Parietal lobe (tissue), 2 donors: ENCODE measurements around the gene SOX2.

GRCh38 chr3:179334467-179335117 lies 11.8 kb downstream of the ZNF639 start:
- RAMPAGE, long total RNA = no peak

GRCh38 chr3:179671602-179672275 lies 18.9 kb downstream of the USP13 start:
- RAMPAGE, long total RNA = no peak

- RAMPAGE, long total RNA = no peak
Observed at GRCh38 chr3:180614272-180614556, 12.3 kb downstream of the TTC14 start.

DNA sequence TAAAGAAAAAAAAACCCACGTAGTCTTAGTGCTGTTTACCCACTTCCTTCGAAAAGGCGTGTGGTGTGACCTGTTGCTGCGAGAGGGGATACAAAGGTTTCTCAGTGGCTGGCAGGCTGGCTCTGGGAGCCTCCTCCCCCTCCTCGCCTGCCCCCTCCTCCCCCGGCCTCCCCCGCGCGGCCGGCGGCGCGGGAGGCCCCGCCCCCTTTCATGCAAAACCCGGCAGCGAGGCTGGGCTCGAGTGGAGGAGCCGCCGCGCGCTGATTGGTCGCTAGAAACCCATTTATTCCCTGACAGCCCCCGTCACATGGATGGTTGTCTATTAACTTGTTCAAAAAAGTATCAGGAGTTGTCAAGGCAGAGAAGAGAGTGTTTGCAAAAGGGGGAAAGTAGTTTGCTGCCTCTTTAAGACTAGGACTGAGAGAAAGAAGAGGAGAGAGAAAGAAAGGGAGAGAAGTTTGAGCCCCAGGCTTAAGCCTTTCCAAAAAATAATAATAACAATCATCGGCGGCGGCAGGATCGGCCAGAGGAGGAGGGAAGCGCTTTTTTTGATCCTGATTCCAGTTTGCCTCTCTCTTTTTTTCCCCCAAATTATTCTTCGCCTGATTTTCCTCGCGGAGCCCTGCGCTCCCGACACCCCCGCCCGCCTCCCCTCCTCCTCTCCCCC lies at the start of gene SOX2:
Gene SOX2 (plus strand): TSS at position 311 of the 667 bp plus-strand sequence.
- RAMPAGE, long total RNA = no peak

- RAMPAGE, long total RNA = no peak
Observed at GRCh38 chr3:181942291-181942626, 230.5 kb downstream of the SOX2 start.

GRCh38 chr3:182165320-182165706 lies 453.6 kb downstream of the SOX2 start:
- RAMPAGE, long total RNA = no peak

DNA sequence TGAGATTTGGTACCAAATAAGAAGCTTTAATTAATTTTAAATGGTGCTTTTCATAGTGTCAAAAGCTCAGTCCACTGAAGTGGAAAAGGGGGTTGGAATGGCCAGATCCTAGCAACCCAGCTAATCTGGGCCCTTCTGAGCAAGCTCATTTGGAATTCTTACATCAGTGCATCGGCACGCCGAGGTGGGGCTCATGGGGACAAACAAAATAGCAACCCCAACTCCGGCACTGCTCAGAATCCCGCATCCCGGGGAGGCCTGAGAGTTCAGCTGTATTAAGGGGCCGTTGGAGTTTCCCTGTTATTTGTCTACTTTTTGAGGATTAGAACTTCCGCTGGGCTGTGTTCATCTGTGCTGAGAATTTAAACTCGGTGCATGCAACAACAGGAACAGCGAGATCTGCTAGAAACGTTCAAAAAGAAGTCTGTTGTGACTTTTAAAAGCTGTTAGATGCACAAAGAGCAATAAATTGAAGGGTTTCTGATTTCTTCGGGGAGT lies 526.5 kb downstream of the SOX2 start:
- RAMPAGE, long total RNA = no peak

- RAMPAGE, long total RNA = no peak
Observed at GRCh38 chr3:182425972-182426302, 367.4 kb upstream of the ATP11B start.

DNA sequence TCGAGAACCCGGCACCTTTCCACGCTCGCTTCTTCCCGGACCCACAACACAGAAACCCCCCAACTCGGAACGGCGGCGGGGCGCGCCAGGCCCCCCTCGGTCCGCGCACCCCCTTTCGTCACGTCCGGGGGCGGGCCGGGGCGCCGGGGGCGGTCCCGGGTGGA lies 146 bp upstream of the ATP11B start:
- RAMPAGE, long total RNA = no peak

DNA sequence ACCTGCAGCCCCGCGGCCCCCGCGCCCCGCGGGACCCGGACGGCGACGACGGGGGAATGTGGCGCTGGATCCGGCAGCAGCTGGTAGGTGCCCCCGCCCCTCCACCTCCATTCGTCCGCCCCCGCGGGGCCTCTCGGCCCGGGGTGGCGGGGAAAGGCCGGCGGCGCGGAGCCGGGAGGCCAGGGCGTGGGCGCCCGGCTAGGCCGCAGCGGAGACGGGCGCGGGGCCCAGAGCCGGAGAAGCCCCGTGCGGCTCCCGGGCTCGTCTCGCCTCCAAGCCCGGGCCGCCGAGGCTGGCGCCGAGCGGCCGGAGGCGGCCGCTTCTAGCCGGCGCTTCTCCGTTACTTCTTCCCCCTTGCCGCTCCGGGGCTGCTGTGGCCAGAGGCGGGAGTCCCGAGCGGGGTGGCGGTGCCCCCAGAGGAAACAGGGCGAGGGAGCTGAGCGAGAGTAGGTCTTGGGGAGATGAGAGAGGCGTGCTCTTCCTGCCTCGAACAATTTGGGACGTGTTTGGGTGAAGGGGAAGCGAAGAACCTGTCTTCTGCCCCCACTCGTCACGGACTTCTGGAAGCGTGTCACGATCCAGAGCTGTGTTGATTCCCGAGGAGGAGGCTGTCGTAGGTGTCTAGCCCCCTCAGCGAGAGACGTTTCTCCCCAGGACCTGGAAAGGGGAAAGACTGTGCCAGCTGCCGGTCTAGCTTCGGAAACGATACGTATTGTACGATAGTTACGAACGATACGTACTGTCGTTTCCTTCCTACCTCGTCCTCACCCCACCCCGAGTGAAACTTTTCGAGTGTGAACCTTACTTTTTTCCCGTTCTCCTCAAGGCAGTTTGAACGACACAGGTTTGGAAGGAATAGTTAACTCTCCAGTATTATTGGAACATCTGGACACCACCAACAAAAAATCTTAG lies 656 bp downstream of the ATP11B start:
- RAMPAGE, long total RNA = no peak

DNA sequence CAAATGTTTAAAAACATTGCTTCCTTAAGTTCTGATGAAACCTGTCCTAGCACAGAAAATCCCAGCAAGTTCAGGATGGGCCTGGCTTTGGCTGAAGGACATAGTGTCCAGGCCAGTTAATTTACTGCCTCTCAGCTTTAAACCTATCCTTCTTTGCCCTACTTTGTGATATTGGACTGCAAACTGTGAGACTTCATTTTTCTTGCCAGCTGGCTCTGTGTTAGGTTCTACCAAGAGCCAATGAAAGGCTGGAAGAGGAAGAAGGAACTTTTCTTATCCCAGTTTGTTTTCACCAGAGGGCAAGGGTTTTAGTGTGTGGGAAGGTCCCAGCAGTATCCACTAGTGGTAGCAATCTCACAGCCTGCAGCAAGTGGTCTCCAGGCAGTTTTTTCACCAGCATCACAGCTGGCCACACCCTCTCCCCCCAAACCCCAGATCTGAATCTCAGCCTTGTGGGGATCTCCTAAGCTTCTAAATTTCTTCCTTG lies 18.1 kb downstream of the DCUN1D1 start:
- RAMPAGE, long total RNA = no peak

DNA sequence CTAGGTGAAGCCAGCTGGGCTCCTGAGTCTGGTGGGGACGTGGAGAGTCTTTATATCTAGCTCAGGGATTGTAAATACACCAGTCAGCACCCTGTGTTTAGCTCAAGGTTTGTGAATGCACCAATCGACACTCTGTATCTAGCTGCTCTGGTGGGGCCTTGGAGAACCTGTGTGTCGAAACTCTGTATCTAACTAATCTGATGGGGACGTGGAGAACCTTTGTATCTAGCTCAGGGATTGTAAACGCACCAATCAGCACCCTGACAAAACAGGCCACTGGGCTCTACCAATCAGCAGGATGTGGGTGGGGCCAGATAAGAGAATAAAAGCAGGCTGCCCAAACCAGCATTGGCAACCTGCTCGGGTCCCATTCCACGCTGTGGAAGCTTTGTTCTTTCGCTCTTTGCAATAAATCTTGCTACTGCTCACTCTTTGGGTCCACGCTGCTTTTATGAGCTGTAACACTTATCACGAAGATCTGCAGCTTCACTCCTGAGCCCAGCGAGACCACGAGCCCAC lies 2.1 kb upstream of the MCCC1 start:
- RAMPAGE, long total RNA = no peak

DNA sequence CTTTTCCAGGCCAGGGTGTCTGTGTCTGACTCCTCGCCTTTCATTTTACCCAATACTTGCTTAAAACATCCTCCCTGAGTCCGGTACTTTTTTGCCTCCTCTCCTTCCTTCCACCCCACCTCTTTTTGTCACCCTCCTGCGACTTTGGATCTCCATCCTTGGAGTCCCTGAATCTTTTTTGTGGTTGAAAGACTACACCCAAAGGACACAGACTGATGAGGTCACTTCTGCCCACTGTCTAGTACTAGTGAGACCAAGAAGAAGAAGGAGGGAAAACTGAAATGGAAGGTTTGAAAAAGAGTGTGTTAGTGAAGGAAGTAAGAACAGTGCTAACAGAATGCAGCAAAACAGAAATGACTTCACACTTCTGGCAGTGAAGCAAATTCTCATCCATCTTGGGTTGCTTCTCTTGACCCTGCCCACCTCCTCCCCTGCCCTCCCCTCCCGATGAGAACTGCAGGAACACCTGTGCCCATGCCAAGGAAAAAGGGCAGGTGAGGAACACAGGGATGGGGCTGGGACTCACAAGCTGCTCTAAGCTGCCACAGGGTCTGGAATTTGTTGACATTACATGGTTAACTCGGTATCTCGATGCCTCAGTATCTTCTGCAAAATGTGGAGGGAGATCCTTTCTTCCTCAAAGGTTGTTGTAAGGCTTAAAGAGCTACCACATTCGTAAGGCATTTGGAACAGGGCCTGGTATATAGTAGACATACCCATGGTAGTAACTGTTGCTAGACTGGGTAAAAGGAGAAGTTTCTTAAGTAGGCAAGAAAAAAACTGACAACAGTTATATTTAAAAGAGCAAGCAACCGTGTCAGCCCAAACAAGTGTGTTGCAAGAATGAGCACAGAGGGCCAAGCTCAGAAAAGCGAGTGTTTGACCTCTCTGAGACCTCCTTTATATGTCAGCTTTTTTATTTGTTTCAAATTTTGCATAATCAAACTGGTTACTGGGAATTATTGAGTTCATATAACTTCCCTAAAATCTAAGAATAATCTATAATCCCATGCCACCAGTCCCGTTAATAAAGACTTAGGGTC lies 6.9 kb downstream of the B3GNT5 start:
- RAMPAGE, long total RNA = no peak

DNA sequence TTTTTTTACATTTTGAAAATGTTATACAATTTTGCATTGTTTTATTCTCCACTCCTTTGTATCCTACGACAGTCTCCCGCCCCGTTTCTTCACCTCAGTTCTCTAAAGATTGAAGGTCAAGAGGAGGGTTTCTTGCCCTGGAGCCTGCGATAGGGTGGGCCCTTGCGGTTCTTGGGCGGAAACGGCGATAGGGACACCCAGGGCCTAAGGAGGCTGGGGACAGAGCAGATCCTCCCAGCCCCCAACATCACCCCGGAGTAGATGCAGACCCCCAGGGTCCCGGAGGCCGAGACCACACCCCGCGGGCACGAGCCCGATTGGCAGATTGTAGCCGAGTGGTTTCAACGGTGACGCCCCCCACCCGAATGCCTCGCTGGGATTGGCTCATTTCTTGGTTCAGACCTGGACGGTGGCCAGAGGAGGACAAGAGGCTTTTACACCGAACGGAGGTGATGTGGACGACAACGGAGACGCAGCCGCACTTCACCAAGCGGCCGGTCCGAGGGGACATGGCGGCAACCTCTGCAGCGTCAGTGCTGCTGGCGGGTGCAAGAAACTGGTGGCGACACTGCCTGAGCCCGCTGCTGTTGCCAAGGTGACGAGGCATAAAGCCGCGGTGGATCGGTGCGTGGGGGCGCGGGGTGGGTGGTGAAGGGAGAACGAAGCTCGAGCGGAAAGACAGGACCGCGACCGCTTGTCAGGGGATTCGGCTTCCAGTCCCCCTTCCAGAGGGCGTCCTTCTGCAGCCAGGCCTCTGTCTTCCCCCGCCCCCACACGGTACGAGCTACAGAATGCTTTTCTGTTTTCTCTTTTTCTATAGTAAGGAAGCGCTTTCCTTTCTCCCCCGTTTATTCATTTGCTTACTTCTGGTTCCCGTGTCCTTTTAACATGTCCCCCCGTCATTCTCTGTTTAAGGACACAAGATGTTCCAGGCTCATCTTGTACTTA lies 19.0 kb upstream of the MCF2L2 start:
- RAMPAGE, long total RNA = no peak

DNA sequence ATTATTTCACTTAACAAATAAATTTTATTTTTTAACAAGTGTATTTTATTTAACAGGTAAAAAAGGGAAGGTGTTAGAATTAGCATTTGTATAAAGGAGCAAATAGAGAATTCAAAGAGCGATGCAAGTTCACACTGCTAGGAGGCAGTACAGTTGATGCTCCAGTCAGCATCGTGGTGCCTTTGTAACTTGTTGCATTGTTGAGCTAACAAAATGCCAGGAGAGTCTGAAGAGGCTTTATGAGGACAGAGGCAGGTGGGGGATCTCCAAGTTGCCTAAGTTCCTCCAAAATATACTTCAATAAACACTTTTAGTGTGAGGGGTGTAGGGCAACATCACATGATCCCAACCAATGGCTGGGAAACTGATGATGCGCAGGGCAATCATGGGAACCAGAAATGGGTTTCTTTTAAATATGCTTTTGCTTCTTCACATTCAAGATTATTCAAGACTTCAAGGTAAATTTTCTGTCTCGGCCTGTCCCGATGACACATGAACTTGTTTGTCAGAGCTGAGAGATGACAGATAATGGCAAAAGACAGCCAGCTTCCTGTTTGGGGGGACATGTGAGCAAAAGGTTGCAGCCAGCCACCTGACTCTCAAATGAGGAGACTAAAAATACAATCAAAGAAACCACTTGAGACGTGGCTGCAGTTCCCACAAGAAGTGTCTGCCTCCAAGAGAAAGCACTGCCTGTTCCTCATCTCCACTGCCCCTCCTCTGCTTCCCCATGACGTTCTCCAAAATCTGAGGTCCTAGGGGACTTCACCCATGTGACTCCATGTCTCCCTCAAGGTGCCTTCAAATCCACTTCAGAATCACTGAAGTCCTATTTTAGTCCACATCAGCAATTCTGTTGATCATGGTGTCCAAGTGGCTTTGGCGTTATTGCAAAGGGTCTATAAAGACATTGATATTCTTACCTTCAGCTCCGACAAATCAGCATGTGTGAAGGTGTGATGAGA lies 39.3 kb downstream of the KLHL6 start:
- RAMPAGE, long total RNA = no peak

DNA sequence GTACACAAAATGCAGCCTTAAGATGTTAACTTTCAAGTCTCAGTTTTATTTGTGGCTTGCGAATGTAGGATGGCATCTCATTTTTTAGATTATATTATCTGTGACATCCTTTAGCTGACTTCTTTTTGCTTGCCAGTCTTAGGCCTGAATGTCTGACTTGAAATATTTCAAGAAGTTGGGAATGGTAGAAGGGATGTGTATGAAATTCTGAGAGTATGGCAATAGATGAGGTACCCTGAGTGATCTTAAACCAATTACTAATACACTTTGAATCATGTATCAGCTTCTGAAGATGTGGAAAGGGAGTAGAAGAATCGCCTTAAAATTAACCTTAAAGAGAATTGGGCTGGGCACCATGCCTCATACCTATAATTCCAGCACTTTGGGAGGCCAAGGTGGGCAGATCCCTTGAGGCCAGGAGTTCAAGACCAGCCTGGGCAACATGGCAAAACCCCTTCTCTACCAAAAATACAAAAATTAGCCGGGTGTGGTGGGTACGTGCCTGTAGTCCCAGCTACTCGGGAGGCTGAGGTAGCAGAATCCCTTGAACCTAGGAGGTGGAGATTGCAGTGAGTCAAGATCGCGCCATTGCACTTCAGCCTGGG lies 13.1 kb downstream of the KLHL24 start:
- RAMPAGE, long total RNA = no peak

- RAMPAGE, long total RNA = no peak
Observed at GRCh38 chr3:183783201-183783504, 42.2 kb downstream of the MAP6D1 start.

GRCh38 chr3:183845407-183846089 lies 20.2 kb upstream of the MAP6D1 start:
- RAMPAGE, long total RNA = no peak

DNA sequence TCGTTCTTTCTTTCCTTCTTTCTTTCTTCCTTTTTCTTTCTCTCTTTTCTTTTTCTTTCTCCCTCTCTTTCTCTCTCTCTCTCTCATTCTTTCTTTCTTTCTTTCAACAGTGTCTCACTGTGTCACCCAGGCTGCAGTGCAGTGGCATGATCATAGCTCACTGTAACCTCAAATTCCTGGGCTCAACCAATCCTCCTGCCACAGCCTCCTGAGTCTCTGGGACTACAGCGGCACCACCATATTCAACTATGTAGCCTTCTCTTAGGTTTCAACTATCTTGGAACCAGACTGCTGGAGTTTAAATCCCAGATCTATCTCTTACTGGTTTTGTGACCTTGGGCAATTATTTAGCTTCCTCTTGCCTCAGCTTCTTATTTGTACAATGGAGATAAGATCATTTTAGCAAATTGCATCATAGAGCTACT lies 27.2 kb upstream of the PARL start:
- RAMPAGE, long total RNA = no peak

DNA sequence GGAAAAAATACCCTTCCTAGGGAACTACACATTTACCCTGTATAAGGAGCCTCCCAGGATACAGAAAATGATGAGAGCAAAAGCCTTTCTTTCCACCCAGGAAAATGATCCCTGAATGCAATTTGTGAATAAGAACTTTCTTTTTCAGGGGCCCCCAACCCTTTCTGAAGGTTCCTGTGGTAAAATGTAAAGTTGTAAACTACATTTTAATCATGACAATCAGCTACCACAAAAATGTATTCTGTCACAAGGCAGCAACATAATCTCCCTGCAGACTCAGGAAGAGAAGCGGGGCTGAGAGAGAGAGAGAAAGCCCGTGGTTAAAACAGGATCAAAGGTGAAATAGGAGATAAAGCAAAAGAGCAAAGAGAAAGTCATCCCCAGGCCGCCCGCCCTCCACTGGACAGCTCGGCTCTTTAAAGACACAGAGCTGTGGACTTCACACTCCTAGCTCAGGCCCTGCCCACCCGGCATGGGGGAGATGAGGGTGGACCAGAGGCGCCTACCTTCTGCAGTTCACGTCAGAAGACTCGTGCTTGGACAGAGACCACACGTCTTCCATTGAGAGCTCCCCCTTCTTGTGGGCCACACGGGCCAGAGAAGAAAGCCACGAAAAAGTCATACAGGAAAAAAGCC lies 29.5 kb downstream of the ABCC5 start:
- RAMPAGE, long total RNA = no peak